Mammary microvascular endothelial cell (primary cell): ENCODE results near the genes DUSP29 and ZNF503.

DNA sequence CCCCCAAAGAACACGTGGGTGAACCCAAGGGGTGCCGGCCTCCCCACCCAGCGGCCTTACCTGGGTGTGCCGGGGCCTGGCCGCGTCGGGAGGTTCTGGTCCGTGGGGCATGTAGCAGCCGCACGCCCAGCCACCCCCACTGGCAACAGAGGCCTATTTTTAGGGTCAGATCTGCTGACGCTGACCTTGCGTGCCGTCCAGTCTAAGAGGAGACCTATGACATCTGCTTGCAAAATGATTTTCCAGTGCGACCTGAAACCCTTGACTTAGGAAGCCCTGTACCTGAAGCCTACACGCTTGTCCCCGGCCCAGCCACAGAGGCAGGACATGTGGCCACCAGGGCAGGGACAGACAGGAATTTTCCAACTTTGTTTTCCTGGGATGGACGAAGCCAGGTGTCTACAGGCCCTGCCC is at the start of gene DUSP29:
Gene DUSP29 (minus strand): TSS at position 134 of the 414 bp plus-strand sequence.
- RAMPAGE, long total RNA: no peak

DNA sequence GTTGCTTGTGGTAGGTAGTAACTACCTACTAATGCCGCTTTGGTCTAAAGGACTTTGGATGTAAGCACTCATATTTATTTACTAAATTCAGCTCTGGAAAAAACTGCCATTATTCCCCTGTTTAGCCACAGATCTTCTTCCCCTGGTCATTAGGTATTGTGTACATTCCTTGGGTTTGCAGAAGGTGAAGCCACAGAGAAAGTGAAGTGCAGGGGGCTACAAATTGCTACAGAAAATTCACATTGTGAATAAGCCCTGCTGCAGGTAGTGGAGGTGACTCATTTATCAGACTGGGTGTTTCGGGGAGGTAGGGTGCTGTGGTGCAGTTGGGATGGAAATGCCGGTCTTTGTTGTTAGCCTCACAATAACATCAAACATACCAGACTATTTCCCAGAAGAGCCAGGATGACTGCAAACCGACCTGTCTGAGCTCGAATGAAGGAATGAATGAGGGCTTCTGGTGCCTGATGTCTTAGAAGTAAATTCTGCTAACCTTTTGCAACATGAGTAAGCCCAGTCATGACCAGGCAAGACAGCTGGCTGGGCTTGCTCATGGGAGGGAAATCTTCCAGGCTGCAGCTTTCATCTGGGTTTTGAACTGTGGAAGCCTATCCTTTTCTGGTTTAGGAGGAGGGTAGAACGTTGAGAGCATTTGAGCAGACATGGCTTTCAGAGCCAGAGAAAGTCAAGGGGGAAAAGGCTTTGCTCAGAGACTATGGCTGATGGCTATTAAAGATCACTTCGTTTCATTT is 2.5 kb upstream of the VDAC2 start:
- RAMPAGE, long total RNA: no peak

GRCh38 chr10:75233333-75233912 is 2.3 kb downstream of the COMTD1 start:
- RAMPAGE, long total RNA: no peak

GRCh38 chr10:75397310-75397622 is 4.3 kb downstream of the ZNF503 start:
- RAMPAGE, long total RNA: no peak

GRCh38 chr10:75397623-75398043 is 3.9 kb downstream of the ZNF503 start:
- RAMPAGE, long total RNA: no peak

GRCh38 chr10:75401699-75401832 is at the start of gene ZNF503:
Gene ZNF503, minus strand, starts transcription at chr10:75401764.
- RAMPAGE, long total RNA: no peak

DNA sequence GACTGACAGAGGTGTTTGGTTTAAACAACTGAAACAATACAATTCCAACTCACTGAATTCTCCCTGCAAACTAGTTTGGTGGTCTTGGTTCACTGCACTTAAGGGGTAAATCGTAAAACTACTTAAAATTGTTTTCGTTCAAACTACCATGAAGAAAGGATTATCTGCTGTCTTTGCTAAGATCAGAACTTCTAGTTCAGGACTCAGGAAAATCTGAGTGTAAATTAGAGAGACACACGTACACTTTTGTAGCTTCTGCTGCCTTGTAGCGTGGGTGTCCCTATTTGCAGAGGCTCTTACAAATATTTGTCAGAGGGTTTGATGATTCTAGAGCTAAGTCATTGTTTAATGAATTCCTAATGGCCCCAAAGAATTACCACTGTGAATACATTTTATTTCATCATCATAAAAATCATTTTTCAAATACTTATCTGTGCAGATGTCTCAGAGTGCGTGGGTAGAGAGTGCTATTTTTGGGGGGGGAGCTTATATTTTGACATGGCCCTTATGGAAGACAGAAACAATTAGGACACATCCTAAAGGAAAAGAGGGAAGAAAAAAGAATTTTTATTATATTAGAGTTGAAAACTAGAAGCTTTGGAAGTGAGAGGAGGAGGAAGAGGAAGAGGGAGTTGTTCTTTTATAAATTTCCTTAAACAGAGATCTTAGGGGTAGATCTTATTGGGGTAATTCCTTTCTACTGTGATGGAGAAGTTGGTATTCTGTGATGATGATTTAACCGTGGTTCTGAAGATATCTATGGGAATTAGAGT is 315.0 kb downstream of the LRMDA start:
- RAMPAGE, long total RNA: no peak

DNA sequence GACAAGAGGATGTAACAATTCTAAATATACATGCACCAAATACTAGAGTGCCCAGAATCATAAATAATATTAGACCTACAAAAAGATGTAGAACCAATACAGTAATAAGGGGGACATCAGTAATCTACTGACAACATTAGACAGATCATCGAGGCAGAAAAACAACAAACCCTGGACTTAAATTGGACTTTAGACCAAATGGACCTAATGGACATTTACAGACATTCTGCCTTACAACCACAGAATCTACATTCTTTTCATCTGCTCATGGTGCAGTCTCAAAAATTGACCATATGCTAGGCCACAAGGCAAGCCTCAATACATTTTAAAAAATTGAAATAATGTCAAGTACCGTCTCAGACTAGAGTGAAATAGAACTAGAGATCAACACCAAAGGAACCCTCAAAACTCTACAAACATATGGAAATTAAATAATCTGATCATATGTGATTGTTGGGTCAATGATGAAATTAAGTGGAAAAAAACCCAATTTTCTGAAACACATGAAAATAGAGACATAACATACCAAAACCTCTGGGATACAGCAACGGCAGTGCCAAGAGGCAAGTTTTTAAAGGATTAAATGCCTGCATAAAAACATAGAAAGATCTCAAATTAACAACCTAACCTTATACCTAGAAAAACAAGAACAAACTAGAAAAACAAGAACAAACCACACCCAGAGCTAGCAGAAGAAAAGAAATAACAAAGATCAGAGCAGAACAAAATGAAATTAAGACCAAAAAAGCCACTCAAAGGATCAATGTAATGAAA is 388.7 kb downstream of the LRMDA start:
- RAMPAGE, long total RNA: no peak

DNA sequence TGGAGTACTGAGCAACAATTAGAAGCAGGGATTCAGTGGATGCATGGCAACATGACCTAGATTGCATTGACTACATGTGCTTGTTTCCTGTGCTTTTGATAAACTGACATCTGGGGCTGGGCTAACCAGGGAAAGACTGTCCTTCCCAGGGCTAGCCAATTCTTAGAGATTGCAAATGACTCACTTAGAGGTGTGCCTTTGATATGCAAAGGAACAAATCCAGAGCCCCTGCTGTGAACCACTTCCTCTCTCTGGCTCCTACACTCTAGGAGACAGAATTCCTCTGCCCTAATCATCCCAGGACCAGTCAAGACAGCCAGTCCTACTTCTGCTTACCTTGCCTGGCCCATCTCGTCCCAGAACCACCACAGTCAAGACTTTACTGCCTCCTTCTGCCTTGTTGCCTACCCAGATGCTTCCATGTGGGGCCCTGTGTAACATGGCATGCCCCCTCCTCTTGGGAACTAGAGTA is 651.6 kb downstream of the LRMDA start:
- RAMPAGE, long total RNA: no peak

DNA sequence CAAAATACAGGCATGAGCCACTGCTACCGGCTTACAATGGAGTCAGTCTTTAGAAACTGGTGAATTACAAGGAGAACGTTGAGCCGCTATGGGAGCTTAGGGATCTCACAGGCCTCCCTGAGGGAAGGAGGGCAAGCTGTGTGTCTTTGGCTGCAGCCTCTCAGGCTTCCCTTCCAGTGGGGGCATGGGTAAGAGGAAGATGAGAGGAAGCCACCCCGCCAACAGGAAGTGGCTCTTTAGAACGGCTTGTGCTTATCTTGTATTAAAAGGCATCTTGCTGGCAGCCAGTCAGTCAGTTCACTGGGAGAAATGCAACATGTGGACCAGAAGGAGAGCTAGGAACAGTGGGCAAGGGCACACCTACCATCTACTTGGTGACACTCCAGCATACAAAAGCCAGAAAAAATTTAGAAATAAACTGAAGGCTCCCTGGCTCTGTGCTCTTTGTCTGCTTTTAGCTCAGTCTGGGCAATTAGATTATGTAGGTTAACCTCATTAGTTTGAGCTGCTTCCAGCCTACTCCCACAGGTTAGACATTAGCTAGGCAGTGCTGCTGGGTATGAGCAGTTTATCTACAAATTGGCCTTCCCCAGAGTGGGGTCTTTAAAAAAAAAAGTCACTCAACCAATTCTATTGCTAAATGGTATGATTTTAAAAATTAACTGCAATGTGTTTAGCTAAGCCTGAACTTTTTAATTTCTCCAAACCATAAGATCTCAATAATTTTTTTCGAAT is 595.9 kb downstream of the KCNMA1 start:
- RAMPAGE, long total RNA: no peak

DNA sequence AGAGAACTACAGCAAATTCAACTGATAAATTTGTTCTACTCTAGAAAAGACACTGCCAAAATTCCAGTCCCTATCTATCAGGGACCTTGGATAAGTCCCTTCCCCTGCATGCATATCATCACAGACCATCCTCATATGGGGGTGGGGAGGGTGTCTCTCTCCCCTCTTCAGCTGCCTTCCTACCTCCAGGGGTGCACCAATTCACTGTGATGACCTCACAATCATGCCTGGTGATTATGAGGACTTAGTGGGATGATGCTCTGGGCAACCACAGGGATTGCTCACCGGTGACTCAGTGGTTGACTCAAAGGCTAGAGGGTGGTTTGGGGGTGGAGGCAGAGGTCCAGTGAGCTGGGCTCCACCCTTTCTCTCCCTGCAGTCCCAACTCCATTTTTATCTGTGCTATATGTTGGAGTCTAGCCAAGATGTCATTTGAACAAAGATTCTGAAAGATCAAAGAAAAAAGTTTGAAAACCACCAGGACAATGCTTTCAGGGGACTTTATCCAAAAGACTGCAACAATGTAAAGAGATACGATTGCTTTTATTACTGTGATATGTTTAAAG is 286.9 kb downstream of the KCNMA1 start:
- RAMPAGE, long total RNA: no peak

DNA sequence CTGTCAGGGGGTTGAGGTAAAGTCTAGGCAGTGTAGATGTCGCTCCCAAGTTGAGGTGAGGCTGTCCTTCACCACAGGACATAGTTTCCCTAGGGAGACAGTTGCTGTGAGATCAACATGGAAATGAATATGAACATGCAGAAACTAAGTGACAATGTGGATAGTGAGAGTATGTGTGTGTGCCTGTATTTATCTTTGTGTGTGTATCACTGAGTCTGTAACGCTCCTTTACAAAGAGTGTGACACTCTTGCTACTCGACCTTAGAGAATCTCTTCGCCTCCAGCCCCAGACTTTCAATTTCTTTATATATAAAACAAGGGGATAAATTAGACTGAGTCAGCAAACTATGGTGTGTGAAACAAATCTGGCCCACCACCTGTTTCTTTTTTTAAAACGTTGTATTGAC is 240.6 kb downstream of the KCNMA1 start:
- RAMPAGE, long total RNA: no peak

GRCh38 chr10:77564620-77565600 is 72.7 kb downstream of the KCNMA1 start:
- RAMPAGE, long total RNA: no peak

DNA sequence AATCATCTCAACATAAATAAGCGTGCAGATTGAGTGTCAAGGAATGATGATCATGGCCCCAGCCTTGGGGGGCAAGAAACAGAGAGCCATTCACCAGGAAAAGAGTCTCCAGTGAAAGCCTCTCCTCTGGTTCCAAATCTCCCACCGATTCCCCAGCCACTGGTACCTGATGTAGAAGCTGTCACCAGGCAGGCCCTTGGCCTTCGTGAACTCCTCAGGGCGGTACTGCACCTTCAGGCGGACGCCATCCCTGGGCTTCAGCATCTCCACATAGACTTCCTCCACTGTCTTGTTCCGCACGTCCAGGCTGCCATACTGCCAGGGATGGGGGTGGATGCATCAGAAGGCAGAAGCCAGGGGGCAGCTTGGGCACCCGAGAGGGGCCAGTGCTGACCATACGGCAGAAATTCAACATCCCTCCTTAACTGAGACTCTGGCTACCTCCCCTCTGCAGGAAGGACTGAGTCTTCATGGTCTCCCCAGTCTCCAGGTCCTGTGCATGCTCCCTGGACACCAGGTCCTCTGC is 118.9 kb downstream of the DLG5 start:
- RAMPAGE, long total RNA: no peak

DNA sequence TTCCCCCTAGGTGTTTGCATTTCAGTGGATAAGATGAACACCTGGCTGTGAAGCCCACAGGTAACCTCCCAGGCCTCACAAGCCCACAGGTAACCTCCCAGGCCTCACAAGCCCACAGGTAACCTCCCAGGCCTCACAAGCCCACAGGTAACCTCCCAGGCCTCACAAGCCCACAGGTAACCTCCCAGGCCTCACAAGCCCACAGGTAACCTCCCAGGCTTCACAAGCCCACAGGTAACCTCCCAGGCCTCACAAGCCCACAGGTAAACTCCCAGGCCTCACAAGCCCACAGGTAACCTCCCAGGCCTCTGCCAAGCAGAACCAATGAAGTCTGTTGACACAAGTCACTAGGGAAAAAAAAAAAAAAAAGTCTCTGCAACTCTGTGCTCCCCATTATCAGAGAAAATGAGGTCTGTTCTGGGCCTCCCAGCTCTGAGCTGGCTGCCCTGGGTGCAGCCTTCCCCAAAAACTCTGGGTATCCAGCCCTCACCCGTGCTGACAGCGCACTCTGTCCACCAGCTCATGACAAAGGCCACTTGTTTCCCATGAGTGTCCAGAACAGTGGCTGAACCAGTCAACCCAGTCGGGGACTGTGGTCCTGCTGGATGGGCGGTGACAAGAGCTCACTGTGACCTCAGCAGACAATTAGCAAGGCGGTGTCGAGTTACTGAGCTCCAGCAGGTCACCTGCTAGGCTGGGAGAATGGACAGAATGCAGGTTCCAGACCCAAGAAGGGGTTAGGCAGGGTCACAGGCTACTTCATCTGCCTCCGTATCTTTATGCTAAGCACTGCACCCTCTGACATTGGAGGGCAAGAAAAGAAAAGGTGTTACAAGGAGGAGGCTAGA is 37.4 kb downstream of the DLG5 start:
- RAMPAGE, long total RNA: no peak

- RAMPAGE, long total RNA: no peak
Measured at GRCh38 chr10:77925899-77926685, 463 bp downstream of the DLG5 start.

DNA sequence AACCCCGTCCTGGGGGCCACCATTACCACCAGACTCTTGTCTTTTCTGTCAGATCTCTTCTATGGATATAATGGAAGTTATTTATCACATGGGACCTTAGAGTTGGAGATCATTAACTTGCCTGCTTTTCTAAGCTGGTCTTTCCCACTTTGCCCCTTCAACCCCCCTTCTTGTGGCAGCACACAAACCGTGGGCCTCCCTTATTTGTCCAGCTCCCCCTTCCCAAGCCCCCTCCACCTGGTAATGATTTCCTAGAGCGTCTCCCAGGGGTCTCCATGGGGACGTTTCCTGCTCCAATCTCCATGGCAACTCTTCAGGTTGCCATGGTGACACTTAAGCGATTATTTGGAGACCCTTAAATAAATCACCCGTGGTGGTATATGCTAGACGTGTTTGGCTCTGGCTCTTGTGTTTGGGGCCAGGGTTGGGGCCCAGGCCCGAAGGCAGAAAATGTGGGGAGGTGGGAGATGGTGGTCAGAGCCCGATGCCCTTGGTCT is 41.0 kb upstream of the DLG5 start:
- RAMPAGE, long total RNA: no peak

- RAMPAGE, long total RNA: no peak
Measured at GRCh38 chr10:77969265-77969699, 42.7 kb upstream of the DLG5 start.

DNA sequence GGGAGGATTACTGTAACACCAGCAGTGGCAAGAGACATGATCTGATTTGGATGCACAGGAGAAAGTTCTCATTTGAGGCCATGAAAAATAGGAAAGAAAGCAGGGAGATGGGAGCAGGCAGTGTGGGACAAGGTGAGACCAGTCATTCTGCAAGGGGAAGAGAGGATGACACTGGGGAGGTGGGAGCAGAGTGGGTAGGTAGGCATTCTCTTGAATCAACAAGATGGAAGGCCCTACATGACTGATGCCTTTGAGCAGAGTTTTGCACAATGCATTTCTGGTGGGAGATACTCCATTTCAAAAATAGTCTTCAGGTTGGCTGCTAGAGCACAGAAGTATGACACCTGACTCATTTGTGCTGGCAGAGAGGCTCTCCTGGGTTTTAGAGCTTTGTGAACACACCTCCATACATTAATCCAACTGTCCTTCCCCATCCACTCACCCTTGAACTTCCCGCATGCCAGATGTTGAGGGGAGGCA is 10.6 kb downstream of the RPS24 start:
- RAMPAGE, long total RNA: no peak

- RAMPAGE, long total RNA: no peak
Measured at GRCh38 chr10:78065946-78066421, 32.3 kb downstream of the RPS24 start.